Thoracic aorta (tissue), 1 donor: ENCODE data around the gene CEP120.

- RAMPAGE, long total RNA = no peak
Measured at GRCh38 chr5:122126778-122127010, 2.7 kb upstream of the ZNF474 start.

DNA sequence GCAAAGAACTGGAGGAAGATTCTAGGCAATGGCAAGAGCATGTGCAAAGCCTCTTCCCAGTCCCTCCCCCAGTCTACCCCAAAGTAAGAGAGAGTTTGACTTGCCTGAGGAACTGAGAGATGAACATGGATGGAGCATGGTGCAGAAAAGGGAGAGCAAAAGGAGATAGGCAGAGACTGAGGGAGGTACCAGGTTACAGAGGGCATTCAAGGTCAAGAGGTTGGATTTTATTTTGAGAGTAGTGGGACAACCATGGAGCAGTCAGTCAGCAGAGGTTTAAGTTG is 8.1 kb downstream of the ZNF474 start:
- RAMPAGE, long total RNA = no peak

GRCh38 chr5:122415284-122415987 is 103.4 kb downstream of the SNCAIP start:
- RAMPAGE, long total RNA = start-site peak on the plus strand at chr5:122415550-122415941, 9 reads

GRCh38 chr5:122862777-122863577 is 17.6 kb downstream of the SNX24 start:
- RAMPAGE, long total RNA = no peak

GRCh38 chr5:123423074-123423768 is at the start of gene CEP120:
CEP120 (minus strand) TSS chr5:123423403.
- RAMPAGE, long total RNA = no peak

GRCh38 chr5:123513107-123513605 is 1.2 kb downstream of the CSNK1G3 start:
- RAMPAGE, long total RNA = no peak

DNA sequence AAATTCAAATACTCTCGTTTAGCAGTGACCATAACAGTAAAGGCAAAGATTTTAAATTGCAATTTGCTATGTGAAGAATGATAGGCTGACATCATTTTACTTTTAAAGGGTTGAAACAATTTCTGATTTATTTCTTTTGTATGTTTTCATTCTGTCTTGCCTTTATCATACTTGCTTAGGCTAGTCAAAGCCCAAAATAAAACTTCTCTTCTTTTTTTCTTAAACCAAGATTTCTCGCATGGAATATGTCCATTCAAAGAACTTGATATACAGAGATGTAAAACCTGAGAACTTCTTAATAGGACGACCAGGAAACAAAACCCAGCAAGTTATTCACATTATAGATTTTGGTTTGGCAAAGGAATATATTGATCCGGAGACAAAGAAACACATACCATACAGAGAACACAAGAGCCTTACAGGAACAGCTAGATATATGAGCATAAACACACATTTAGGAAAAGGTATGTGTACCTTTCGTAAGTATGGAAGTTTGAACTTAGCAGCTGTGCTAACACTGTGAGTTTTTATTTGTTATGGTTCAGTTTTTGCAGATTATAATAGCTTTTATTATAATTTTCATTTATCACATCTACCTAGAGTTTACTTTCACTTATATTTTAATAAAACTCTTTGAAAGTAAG is 63.6 kb downstream of the CSNK1G3 start:
- RAMPAGE, long total RNA = no peak

GRCh38 chr5:123609357-123610139 is 97.6 kb downstream of the CSNK1G3 start:
- RAMPAGE, long total RNA = no peak

GRCh38 chr5:123813677-123814321 is 301.8 kb downstream of the CSNK1G3 start:
- RAMPAGE, long total RNA = no peak

GRCh38 chr5:123814322-123814603 is 302.3 kb downstream of the CSNK1G3 start:
- RAMPAGE, long total RNA = no peak

DNA sequence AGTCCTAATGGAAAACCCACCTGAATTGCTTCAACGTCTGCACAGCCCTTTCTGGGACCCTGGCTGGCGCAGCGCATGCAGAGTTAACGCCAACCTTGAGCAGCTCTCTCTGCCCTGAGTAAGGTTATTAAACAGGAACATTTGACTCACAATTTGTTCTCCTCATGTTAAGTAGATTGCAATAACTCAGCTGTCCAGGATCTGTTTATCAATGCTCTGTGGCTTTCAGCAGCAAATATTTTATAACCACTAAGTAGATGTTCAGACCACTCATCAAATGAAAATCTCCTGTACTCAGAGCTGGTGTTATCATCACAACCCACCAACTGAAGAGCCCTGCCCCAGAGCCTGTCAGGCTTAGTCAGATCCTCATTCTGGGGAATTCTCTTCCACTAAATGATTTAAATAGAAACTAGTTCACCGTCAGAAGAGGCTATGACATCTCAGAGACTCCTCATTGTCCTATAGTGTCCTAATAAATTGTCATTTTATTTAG is 403.0 kb downstream of the ZNF608 start:
- RAMPAGE, long total RNA = no peak

DNA sequence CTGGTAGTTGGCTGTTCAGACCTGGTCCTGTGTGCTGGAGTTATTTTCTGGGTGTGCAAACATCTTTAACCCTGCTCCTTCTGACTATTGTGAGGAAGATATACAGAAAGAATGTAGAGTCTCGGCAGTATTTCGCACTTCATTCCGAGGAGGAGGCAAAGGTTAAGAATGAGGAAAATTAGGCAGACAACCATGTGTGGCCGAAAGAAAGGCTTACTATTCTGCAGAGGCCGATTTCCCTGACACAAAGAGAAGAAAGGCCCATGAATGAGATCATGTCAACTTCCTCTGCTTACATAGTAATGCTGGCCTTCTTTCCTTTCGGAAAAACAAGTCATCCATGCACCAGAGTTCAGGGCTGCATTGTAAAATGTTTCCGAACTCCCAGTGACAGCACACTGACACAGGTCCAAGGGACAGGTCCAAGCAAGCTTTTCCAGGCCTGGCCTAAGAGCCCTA is 141.0 kb downstream of the ZNF608 start:
- RAMPAGE, long total RNA = no peak

DNA sequence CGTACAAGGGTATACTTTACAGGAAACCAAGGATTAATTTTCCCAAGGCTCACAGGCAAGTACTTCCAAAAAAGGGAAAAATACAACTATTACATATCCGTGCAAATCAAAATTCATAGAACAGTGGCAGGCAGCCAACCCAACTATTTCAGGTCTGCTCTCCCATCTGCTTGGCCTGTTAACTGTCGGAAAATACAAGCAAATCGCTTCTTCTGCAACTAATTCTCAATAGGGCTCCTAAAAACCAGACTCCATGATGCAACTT is 69.0 kb downstream of the ZNF608 start:
- RAMPAGE, long total RNA = no peak

GRCh38 chr5:124697389-124697966 is 49.0 kb downstream of the ZNF608 start:
- RAMPAGE, long total RNA = no peak

DNA sequence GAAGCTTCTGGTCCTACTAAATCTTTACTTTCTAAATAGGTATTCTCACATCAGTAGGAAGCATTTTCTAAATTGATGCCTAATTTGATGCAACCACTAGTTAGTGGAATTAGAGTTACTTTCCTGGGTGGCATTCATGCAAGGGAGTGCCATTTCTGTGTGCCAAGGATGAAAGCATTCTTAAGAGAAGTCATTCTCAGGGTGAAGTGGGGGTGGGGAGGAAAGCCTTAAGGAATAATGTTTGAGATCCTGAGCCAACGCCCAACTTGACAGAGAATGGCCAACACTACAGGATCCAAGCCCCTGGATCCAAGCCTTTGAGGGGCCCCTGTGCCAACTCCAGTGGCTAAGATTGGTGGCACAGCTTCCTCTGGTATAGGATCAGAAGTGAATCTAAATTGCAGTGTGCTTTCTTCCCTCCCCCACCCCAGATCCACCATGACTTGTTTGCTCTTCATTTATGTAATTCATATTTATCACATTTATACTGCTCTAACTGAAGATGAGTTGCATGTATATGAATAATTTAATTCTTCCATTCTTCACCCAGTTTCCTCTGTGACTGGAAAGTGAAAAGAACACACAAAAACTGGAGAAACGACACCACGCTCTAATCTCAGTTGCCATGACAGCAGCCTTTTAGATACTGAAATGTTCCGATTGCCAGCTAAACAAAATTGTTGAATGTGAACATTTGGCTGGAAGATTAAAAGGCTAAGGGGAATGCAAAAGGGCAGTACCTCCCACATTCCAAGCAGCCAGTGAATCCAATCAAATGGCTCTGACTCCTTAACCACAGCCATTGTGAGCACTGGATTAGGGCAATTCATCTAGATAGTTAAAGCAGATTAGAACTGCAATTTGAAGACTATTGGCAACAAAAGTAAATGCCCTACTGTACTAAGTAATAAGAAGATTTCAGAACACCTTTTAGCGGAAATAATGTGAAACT is 4.5 kb downstream of the ZNF608 start:
- RAMPAGE, long total RNA = no peak

- RAMPAGE, long total RNA = no peak
Measured at GRCh38 chr5:125026999-125027337, 280.5 kb upstream of the ZNF608 start.

DNA sequence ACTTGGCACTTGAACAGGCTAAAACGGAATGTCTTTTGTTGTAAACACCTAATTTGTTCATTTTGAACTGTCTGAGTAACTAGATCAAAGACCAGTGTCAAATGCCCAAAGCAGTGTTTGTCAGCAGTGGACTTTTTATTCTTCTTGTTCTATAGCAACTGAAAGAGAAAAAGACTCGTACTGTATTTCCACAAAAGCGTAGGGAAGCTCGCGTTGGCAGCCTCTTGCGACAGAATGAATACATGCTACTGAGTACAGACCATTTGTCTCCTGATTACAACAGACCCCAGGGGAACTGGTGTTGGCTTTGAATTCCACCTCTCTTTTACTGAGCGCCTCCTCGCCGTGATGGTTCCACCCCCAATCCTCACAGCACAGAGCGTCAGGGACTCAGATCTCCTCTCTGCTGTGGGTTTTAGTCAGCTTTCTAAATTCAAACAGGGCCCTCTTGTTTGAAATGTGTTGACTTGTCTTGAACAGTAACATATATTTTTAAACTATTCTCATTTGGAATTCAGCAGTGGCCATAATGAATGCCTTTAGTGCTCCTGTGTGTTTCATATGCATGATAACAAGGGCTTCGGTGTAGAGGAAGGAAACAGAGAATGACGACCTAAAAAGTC is 602.0 kb upstream of the ZNF608 start:
- RAMPAGE, long total RNA = no peak

DNA sequence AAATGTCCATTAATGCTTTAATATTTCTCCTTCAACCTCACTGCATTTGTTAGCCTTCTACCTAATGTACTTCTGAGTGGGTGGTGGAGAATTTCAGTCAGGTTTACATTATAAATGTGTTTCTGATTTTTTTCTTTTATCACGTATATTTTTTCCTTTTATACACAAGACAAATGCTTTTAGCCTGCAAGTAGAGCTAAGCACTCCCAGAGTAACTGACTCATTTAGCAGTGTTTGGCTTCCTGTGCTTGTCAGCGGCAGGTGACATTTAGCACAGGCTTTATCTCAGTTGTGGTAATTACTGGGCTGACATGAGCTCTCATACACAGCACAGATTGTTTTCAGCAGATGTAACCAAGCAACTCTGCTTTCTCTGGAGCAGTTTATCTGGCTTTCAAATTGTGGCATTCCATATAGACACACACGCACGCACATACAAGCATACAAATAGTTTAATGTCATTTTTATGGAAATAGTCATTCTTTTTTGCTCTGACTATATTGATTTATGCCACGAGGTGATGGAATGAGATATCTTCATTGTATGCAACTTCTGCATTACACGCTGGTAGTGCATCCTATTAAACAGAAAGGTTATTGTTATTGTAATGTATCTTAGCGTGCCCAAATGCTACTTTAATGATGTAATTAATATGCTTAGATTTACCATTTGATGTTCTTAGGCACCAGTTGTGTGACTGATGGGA is 379.1 kb upstream of the GRAMD2B start:
- RAMPAGE, long total RNA = no peak

GRCh38 chr5:126368301-126368935 is 54.8 kb upstream of the GRAMD2B start:
- RAMPAGE, long total RNA = no peak

GRCh38 chr5:126404303-126404736 is 18.9 kb upstream of the GRAMD2B start:
- RAMPAGE, long total RNA = no peak